Monocyte (primary cell): Measurements from ENCODE around the genes SRGAP2C, CD160, RNF115, ANKRD34A and HJV.

GRCh38 chr1:120548257-120548694, 133.4 kb downstream of the NBPF8 start:
- PRO-cap, 2 experiments = no peak in any of the 2 experiments

GRCh38 chr1:121051213-121051920, 132.8 kb downstream of the FAM72B start:
- PRO-cap, 2 experiments = no peak in any of the 2 experiments

DNA sequence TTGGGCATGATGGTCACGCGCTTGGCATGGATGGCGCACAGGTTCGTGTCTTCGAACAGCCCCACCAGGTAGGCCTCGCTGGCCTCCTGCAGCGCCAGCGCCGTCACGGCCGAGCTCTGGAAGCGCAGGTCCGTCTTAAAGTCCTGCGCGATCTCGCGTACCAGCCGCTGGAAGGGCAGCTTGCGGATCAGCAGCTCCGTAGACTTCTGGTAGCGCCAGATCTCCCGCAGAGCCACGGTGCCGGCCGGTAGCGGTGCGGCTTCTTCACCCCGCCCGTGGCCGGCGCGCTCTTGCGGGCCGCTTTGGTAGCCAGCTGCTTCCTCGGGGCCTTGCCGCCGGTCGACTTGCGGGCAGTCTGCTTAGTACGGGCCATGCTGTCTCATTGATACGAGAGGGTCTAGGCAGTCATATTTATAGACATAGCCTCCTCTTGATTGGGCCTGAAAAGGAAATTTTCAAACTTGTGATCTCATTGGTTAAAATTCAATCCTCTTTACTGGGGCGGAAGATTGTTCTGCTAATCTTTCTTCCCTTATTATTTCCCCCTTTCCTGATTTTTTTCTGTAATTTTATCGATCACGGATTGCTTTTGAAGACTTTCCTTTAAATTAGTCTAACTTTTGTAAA, 65.8 kb downstream of the FAM72B start:
- PRO-cap, 2 experiments = no peak in any of the 2 experiments

DNA sequence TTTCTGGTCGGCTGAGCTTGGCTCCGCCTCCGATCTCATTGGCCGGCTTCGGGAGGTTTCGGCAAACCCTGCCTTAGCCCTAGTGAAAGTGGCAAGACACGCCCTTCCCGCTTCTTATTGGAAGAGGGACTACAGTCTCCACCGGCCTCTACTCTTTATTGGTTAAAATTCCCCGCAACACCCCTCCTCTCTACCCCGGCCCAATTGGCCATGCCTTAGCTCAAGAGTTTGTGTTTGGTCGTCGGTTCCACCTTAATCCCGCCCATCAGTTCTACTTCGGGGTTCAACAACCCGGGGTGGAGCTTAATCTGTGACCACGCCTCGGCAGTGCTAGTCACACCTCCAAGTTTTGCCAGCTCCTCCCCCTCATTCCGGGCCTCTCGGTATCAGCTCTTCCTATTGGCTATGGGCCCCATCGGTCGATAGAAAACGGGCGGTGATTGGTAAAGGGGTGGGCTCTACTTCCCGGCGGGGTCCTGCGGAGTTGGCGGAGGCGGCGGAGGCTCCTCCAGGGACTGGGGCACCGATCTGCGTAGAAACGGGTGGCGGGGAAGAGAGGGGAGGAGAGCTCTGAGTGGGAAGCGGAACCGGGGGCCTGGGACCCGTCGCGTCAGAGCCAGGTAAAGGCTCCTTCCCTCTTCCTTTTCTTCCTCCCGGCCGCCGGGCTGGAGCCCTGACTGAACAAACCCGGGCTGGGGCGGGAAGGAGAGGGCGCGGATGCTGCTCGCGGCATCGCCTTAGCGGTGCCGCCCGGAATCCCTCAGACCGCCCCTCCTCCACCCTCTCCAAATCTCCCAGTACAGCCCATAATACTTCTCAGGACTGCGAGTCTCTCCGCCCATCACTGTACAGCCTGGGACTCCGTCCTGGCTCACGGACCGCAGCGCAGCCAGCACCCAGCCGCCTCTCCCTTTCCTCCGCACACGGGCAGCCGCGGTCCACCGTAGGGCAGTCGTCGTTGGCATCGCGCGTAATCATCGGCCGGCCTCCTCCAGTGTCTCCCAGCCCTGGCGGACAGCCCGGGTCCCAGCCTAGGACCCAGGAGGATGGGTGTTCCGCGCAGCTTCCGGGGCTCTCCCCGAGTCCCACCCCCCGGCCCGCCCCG, at the start of gene SRGAP2C:
TSS of gene SRGAP2C (plus strand) at position 471 of the 1,105 bp plus-strand sequence.
- PRO-cap, 2 experiments = peak in 2 of 2 experiments; most common plus-strand start position 463 of the sequence (in 2); most common minus-strand start position 925 of the sequence (in 1)

DNA sequence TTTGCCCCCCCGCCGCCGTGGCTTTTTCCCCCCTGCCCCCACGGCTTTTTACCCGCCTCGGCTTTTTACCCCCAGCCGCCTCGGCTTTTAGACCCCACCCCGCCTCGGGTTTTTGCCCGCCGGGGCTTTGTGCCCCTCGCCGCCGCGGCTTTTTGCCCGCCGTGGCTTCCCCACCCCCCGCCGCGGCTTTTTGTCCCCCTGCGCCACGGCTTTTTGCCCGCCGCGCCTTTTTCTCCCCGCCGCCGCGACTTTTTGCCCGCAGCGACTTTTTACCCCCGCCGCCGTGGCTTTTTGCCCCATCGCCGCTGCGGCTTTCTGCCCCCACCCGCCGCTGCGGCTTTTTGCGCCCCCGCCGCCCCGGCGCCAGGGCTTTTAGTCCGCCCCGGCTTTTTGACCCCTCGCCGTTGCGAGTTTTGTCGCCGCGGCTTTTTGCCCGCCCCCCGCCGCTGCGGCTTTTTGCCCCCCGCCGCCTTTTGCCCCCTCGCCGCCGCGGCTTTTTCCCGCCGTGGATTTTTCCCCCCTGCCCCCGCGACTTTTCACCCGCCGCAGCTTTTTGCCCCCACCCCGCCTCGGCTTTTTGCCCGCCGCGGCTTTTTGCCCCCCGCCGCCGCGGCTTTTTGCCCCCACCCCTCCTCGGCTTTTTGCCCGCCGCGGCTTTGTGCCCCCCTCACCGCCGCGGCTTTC, 408.3 kb downstream of the H3-7 start:
- PRO-cap, 2 experiments = peak in 1 of 2 experiments; most common plus-strand start position 227 of the sequence (in 1)

DNA sequence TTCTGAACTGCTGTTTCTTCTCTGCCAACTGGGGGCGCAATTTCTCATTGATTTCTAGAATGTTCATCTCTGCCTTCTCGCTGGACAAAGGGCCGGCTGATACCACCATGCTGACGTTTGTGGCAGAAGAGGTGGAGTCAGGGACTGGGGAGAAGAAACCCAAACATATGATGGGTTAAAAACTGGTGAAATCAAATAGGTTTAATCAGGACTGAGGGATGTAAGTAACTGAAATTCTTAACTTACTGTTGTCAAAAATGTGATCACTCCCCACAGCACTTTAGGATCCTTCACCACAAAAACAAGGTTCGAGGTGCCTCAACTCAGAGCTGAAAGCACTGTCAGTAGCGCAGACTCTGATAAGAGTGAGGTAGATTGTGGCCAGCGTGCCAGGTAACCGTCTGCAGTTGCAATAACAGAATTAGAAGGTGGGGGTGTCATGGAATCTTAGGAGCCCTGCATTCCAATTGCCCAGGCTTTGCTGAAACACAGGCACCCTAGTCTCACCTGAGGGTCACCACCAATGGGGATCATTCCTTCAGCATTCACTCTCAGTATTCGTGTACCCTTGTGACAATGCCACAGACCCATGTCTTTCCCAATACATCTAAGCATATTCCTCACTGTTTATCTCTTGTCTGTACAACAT, 21.4 kb downstream of the NBPF15 start:
- PRO-cap, 2 experiments = no peak in any of the 2 experiments

- PRO-cap, 2 experiments = no peak in any of the 2 experiments
Measured at GRCh38 chr1:145129028-145129291, 33.2 kb downstream of the FAM72D start.

DNA sequence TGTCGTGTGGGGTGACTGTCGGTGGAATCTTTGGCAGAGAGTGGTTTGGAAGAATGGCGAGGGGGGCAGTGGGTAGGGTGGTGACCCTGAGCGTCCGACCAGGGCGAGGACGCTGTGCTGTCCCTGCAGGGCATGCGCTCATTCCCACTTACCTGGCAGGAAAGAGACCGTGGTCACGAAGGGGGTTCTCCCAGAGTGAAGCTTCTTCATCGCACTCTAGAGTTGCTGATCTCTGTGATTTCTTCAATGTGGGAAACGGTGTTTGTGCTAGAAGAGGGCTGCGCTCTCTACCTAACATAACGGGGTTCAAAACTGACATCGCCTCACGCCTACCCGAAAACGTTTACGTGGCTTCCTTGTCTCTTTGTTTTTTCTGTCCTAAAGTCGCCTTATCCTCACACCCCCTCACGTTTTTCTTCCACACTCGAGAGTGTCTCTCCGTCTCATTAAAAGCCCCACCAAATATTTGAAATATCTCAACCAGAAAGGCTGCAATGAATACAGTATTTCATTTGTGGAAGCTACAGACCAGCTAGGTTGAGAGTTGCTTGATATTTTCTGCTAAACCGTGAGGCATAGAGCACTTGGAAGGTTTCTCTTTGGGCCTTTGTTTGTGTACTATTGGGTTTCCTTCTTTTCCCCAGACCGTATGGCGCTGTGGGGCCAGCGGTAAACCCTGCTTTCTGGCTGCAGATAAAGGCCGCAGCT, 72.4 kb downstream of the PPIAL4D start:
- PRO-cap, 2 experiments = no peak in any of the 2 experiments

GRCh38 chr1:145424484-145424984, 869 bp downstream of the NBPF20 start:
- PRO-cap, 2 experiments = no peak in any of the 2 experiments

- PRO-cap, 2 experiments = no peak in any of the 2 experiments
Measured at GRCh38 chr1:145719149-145719728, at the start of gene CD160. TSS of gene CD160 (plus strand) at chr1:145719499.

DNA sequence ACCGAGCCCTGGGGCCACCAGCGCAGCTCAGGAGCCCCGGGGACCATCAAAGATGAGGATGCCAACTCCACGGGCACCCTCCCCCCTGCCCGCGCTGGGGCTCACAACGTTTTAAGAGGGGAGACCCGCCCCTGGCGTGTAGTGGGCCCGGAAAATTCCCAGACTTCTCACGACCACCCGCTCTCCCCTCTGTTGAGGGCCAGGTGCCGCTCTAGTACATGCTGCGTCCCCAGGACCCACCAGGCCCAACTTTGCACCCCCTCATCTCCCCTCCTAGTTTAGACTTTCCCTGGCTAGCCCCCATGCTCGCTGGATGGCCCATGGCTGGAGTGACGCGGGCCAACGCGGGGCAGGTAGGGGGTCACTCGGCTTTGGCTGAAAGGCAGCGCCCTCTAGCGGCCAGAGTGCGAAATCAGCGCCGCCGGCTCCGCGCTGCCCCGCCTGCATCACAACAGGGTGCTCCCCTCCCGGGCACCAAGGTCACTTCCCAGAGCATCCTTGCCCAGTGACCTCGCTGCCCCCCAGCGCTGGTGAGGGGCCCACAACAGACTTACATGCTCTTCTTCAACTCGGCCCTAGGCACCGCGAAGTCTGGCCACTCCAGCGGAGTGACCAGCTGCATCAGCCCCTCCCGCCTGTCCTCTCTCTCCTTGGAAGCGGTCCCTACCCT, 1.8 kb downstream of the CD160 start:
- PRO-cap, 2 experiments = no peak in any of the 2 experiments

GRCh38 chr1:145797056-145797969, 26.6 kb downstream of the RNF115 start:
- PRO-cap, 2 experiments = no peak in any of the 2 experiments

DNA sequence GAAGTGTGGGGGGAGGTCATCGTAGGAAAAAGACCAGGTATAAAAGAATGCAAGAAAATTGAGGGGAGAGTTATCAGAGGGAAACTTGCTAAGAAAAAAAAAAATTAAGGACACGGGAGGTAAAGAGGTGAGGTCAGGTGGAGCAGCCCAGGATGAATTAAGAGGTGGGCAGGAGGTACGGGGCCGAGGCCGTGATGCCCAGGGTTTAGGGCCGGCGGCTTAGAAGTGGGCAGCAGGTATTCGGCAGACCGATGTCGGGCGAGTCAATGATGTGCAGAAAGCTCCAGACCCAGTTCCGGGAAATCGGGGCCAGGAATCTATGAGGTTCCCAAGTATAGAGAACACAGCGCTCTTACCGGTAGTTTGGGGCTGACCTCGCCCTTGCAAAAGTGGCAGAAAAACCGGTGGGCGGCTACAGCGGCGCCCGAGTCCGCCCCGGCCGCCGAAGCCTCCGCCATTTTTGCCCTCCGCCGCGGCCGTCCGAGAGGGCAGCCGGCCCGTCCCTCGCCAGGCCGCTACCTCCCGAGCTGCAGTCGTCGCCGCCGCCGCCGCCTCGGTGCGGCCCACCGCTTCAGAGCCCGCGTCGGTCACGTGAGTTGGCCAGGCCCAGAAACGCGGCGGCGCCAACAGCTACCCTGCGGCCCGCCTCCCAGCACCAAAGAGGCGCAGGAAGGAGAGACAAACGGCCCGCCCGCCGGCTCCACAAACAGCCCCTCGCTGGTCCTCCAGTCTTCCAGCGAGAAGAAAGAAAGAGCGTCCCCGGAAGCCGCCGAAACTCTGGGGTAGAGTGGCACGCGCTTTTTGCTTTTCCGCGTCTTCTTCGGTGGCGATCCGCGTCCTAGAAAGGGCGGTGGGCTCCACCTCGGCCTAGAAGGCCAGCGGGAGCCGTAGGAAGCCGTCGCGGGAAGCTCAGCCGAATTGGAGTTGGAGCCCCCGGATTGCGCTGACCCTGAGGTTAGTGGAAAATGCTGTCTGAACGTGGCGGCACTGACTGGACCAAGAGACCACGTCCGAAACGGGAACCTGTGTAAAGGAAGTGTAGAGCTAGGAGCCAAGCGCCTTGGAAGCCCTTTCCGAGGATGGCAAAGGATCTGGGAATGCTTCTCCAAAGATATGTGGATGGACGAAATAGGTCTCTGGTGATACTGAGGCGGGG, at the start of gene RNF115:
TSS of gene RNF115 (minus strand) at position 680 of the 1,156 bp plus-strand sequence.
- PRO-cap, 2 experiments = peak in 2 of 2 experiments; most common plus-strand start position 658 of the sequence (in 2); most common minus-strand start position 517 of the sequence (in 2)

- PRO-cap, 2 experiments = peak in 1 of 2 experiments; most common minus-strand start chr1:145911152 (in 1)
Measured at GRCh38 chr1:145911059-145911258, 1.1 kb upstream of the ITGA10 start.

DNA sequence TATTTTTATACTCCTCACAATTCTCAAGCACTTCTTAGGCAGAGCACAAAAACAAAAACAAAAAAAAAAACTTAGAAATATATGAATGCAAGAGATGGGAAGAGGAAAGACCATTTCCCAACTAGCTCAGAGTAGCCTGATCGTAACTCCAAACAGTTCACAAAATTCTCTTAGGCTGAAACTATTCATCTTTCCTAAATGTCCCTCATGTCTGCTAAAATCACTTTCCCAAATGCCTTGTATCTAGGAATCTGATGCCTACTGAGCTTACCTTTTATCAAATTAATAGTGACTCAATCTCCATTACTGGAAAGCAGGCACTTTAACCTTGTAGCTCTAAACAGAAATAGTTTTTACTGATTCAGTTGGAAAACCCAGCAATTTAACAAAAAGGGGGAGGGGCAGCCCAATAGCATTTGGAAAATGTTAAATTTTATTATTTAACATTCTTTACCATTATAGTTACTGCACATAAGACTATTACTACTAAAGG, 4.0 kb downstream of the RBM8A start:
- PRO-cap, 2 experiments = peak in 1 of 2 experiments; most common minus-strand start position 342 of the sequence (in 1)

DNA sequence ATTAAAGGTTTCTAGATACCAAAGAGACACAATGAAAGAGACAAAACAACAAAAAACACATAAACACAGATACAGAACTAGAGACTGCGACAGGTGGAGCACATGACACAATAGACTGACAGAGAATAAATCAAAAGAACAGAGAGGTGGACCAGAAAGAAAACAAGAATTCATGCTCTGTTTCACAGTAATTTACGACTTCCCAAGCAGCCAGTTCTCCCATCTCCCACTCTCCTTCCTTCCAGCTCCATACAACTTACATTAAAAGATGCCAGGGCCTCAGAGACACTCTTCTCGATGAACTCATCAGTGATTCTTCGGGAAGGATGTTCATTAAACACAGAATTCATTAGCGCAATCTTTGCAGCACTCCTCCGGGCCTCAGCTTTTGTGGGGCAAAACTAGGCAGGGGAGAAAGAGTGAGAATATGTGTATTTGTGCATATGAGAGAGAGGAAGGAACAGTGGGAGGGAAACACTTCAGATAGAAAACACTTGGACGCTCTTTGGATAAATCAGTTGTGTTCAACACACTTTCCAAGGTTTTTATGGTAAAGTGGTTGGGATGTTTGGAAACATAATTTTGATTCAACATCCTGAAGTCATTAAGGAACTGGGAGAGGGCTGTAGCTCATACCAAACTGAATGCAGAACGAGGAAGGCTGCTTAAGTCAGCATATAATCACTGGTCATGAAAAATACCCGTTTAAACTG, 15.2 kb downstream of the LIX1L start:
- PRO-cap, 2 experiments = no peak in any of the 2 experiments

DNA sequence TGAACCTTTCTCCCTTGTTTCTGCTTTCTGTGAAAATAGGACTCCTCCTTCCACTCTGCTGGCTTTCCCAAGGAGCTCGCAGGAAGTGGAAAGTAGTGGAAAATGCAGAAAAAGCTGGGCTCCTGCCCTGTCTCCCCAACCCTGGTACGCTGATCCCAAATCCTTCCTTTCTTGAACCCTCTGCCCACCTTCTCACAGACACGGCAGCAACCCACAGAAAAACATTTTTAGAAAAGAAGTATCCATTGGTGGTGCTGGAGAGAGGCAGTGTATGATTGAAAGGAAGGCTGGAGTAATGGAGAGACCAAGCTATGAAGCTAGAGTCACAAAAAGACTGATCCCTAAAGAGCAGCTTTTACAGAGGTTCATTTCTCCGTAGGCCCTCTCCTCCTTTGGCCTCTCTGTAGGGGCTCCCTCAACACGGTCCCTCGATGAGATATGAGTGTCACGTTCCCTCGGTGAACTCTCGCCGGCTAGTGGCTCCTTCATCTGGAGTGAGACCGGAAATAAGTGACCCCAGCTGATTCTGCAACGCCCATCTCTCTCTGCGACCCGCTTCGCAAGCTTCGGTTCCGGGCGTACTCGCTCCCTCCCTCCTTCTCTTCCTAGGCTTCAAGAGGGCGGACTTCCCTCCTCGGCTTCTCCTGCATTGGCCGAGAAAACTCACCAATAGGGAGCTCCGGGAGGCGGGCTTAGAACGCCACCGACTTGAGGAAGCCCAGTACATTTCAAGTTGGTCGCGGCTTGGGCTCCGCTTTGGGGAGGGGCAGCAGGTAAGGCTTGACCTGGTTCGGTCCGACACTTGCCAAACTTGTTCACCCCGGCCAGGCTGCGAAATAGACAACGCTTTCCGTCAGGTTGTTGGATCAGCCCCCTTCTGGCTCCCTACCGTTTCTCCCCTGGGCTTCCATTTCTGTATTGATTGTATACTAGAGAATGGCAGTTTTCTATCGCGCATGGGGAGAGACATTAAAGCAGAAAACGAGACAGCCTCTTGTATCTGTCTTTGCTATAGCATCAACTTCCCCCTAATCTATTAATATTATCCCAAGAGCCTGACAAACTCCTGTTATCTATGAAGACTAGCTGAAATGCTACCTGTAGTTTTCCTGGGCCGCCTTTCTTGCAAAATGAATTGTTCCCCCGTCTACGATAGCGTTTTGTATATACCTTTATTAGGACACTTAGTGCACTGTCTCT, at the start of gene ANKRD34A:
TSS of gene ANKRD34A (minus strand) at position 580 of the 1,200 bp plus-strand sequence.
- PRO-cap, 2 experiments = peak in 2 of 2 experiments; most common plus-strand start position 731 of the sequence (in 2); most common minus-strand start position 478 of the sequence (in 1)

DNA sequence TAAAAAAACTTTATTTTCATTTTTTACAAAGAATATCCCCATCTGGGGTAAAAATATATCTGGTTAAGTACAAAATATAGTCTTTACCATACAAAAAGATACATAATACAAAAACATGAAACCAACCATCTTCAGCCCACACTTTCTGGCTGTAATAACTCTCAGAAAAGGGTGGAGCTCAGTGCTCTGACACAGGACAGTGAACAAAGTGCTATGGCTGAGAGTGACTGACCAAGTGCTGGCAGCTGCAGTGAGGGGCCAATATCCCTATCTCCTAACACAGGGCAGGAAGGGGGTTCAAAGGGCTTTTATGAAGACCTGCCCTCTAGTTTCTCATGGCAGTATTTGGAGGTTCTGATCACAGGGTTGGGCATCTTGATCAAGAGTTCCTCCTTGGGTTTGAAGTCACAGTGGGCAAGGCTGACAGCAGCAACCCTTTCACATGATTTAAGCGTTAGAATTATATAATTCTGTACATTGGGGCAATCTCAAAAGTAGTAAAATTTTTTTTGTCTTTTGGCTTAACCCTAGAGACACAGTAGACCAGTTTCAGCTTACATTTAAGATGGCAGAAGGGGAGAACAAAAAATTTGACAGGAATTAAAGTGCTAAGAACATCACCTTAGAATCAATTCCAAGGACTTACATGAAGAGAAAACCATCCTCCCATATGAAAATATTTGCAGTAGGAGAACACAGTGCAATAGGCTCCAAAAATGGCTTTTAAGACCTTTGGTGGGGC, 3.8 kb downstream of the TXNIP start:
- PRO-cap, 2 experiments = no peak in any of the 2 experiments

DNA sequence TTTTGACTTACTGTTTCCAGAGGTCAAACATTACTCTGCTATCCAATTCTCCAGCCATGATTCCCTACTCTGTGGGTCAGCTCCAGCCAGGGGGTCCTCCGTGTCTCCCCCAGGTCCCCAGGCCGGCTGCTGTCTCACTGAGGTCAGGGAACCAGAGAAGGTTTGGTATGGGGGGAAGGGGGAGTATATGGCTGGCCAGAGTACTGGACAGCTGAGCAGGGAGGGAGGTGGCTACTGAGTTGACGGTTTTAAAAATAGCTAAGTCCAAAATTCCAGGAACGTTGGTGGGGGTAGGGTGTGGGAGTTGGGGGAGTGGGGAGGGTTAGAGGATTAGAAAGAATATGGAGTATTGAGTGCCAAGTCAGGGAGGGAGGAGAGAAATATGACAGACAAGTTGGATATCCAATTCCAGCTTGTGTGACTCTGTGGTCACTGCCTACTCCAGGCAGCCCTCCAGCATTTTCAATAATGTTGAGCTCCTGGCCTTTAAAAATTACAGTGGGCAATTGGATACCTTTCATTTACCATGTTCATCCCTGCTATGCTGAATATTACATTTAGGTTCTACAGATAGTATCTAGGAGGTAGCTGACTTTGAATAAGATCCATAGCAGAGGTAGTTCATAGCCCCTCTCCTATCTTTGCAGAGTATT, at the start of gene HJV:
TSS of gene HJV (minus strand) at position 160 of the 653 bp plus-strand sequence.
- PRO-cap, 2 experiments = no peak in any of the 2 experiments

DNA sequence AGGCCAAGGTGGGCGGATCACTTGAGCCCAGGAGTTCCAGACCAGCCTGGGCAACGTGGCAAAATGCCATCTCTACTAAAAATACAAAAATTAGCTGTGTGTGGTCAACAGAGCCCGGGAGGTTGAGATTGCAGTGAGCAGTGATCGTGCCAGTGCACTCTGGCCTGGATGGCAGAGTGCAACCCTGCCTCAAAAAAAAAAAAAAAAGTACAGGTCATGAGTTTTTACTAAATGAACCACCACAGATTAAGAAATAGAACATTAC, 2.2 kb downstream of the NBPF12 start:
- PRO-cap, 2 experiments = no peak in any of the 2 experiments